Mammary microvascular endothelial cell (primary cell): ENCODE measurements around a stretch of chr2.

DNA sequence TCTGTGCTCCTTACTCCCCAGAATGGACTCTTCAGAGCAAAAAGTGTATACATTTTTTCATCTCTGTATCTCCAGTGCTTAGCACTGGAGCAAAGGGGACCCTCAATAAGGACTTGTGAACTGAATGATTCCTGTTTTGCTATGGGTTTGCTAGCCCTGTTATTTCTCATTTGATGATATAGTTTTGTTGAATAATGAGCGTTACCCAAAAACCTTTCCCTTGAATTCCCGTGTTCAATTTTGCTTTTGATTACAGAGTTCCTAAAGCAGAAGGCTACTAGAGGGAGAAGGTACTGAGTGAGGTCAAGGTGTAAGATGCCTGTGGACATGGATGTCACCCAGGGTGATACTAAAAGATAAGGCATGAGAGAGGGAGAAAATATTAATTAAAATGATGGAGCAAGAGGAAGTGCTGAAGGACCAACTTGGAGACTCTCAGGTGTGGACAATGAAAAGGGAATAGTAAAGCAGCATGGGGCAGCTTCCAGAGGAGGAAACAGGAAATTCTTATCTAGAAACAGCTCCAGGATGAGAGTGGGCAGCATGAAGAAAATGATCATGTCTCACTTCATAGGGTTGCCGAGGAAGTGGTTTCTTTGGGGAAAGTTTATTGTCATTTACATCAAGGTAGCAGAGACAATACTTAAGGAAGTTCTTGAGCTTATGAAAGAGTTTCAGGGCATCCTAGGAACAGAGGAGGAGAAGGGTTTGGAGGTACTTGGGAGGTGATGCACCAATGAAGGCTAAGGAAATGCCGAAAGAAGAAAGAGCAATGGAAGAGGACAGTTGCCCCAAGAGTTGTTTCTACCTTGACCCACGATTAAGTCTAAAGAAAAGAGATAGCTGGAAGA is 546.7 kb downstream of the PARD3B start:
- RAMPAGE, long total RNA = no peak

- RAMPAGE, long total RNA = no peak
Measured at GRCh38 chr2:205568297-205568803, 114.0 kb upstream of the NRP2 start.

GRCh38 chr2:205683600-205684715 is 1.7 kb downstream of the NRP2 start:
- RAMPAGE, long total RNA = no peak

GRCh38 chr2:205686144-205686422 is 3.8 kb downstream of the NRP2 start:
- RAMPAGE, long total RNA = no peak

GRCh38 chr2:205688727-205689125 is 6.4 kb downstream of the NRP2 start:
- RAMPAGE, long total RNA = no peak

DNA sequence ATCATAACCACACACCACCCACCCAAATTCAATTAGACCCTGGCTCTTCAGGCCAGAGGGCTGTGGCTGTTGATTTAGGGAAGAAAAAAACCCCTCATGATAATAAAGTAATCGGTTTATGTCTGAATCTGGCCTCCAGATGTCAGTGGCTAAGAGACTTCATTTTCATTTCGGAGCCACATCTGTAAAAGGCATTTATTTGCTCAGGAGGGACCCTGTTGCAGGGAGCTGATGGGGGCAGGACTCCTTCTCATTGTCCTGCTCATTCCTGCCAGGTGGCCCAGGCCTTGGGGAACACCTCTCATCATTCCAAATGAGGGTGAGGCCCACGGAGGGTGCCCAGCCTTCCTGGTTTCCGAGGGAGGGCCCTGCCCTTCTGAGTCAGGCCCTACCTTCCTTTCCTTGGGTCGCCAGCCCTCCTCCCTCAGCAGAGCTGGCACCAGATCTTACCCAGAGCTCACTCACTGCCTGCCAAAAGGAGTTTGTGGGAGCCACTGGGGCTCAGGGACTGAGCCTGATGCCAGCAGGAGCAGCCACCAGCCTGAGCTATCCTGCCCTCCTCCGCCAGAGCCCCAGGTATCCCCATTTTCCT is 63.9 kb downstream of the NRP2 start:
- RAMPAGE, long total RNA = no peak

DNA sequence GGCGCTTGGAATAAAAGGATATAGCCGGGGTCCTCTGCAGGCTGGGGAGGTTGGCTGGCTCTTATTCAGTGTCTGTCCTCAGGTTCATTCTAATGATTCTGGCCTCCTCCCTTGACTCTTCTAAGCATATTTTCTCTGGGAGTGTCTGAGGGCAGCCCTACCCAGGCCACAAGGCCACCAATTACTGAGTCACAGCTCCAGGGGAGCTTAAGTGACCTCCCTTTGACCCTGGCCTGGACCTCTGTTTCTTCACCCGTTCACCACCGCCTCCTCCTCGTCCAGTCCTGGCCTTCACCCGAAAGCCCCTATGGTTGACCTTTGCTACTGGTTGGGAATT is 72.5 kb downstream of the NRP2 start:
- RAMPAGE, long total RNA = no peak

- RAMPAGE, long total RNA = no peak
Measured at GRCh38 chr2:205769836-205770360, 87.6 kb downstream of the NRP2 start.

DNA sequence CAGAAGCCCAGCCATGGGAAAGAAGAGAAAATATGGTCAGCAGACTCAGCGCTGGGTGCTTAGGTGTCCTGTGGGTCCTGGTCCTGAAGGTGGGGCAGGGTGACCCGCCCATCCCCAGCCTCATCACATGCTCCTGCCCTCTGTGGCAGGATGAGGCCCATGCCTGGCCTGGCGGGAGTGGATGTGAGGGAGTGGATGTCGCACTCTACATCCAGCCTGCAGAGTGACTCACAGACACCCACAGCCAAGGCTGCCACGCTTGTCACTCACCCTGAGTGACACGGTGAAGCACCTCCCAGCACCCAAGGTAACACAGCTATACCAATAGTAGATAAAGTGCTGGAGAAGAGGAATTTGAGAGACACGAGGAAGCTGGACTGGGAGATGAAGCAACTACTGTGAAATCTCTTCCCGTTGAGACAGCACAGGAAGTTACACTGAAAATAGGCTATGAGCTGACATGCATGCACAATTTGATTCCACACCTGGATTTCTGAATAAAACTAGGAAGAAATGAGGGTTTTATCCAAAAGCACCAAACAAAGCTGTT is 141.4 kb downstream of the INO80D start:
- RAMPAGE, long total RNA = no peak

DNA sequence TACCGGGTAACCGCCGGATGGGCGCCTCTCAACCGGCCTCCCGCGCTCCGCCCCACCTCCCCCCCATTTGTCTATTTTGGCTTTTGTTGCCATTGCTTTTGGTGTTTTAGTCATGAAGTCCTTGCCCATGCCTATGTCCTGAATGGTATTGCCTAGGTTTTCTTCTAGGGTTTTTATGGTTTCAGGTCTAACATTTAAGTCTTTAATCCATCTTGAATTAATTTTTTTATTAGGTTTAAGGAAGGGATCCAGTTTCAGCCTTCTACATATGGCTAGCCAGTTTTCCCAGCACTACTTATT is 32.4 kb upstream of the ADAM23 start:
- RAMPAGE, long total RNA = no peak

GRCh38 chr2:206526185-206526553 is 82.8 kb downstream of the ADAM23 start:
- RAMPAGE, long total RNA = no peak

GRCh38 chr2:207131581-207132091 is 34.1 kb downstream of the KLF7 start:
- RAMPAGE, long total RNA = no peak

DNA sequence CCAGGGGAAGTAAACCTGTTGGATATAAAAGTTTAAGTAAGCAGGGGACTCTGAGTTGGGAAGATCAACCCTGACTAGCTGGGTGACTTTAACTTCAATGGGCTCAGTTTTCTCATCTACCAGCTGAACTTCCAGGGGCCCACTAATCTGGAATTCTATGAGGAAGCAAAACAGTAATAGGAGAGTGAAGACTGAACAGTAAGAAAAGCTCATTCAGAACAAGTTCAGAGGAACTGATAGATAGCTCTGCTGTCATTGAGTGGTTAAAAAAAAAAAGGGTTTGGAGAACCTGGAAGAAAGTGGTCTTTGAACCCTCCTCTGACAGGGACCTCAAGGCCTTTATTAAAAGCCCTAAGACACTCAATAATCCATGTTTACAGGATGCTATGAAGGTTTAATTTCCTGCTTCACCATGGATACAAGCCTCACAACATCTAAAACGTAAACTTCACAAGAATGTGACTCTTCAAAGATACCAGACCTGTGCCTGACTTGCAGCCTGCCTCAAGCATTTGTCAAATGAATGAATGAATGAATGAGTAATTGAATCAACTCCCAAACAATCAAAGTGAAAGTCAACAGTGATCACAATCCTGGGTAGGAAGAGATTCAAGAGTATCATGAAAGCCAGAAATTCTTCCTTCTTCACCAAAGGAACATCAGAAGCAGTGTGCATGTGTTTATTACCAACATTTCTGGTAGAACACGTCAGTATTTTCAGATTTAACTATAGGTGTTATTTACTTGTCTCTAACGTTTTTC is 30.5 kb downstream of the KLF7 start:
- RAMPAGE, long total RNA = no peak

- RAMPAGE, long total RNA = no peak
Measured at GRCh38 chr2:207157884-207158255, 7.9 kb downstream of the KLF7 start.

DNA sequence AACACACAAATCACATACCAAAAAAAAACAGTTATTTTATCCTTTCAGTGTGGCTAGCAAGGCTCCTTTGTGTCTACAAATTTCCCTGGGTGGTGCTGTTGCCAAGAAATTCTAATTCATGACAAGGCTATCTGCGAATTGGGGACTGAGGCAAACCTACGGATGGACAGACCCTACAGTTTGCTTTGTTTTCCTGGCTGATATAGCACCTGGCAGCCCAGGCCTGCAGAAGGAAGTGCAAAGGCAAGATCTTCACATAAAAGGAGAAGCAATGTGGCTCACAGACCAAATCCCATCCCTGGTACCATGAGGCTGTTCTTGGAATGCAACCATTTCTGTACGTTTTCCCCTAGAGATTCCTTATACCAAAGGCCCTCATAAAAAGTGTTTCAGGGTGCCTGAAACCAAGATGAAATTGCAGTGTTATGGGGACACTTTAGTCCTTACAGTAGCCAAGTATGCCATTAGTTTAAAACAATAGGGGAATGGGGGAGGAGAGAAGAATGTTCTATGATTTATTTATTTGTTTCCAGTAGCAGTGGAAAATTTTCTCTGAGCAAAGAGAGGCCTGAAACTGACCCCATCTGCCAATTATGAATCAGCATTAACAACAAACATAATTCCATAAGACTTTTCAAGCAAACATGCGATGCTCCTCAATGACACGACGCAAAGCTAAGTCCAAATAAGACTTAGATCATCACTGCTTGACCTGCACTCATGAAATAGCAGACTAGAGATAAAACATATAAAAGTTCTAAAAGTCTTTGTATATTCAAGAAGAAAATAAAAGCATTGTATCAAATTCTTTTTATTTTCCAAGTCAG is 4.2 kb downstream of the KLF7 start:
- RAMPAGE, long total RNA = no peak

DNA sequence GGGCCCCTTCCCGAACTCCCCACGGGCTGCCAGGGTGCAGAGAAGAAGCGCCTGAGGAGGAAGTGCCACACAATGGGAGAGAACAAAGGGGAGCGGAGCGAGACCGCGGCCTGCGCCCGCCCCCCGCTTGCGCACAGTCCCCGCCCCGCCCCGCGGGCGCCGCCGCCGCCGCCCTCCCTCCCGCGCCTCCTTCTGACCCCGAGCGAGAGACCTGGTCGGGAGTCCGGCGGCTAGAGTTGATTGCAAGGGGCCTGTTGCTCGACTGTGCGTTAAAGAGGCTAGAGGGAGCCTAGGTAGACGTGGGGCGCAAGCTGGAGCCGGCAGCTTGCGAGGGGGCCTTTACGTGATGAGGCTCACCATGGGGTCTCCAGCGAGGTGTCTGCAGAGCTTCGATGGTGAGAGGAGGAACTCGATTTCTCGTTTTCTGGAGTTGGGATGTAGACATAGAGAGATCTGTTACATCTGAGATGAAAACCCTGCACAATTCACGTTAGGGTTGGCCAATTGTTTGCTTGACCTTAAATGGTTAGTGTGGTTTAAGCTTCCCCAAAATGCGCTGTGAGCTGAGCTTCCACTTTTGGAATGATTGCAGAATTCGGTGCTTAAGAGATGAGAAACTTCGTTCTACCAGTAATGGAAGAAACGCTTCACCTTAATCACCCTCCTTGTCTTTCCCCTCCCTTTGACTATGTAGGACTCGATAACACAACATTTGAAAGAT is 1.2 kb upstream of the KLF7 start:
- RAMPAGE, long total RNA = no peak

- RAMPAGE, long total RNA = no peak
Measured at GRCh38 chr2:207229017-207229535, 63.3 kb upstream of the KLF7 start.

DNA sequence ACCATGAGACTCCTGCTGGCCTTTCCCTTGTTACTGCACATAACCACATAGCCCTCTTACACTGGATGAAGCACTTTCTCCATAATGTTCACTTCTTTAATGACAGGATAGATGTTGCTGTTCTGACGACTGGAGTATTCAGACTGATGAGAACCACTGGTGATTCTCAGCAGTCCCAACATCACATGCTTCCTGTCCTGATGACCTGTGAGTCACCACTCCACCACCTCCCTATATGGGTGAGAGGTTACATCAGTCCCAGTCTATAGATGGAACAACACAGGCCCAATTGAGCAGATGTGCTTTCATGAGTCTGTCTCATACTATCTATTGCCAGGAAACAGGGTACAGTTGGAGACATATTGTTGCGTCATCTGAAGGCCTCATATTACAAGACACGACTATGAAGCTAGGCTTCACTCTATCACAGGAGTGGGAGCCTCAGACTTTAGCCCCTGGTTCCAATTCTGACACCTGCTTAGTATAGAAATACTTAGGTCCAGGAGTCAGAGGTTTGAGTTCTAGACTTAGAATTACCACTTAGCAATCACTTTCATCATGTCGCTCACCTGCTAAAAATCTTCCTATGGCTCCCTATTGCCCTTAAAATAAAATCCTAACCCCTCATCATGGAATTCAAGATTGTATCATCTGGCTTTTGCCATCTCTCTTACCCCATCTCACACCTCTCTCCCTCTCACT is 145.8 kb upstream of the KLF7 start:
- RAMPAGE, long total RNA = no peak

GRCh38 chr2:207337098-207337506 is 171.4 kb upstream of the KLF7 start:
- RAMPAGE, long total RNA = no peak

DNA sequence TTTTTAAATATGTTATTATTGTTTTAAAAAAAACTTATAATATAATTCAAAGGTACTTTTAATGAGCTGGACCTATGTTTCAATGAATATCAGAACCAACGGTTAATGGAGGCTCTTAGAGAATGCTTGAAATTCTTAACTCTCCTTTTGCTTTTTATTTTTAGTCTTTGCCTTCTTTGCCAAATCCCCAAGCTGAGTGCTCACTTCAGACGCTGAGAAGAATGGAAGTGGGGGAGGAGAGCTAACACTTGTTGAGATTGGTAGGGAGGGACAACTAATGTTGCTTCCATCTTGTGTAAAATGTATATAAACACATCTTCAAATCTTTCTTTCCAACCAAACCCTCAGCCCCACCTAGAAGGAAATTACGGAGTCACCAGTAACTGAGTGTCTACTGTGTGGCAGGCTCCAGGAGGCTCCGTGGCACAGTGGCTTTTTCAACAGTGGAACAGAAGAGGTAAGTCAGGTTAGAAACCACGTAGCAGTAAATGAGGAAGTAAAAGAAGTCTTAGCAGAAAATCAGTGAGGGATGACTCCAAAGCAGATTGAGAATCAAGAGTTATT is 45.2 kb upstream of the CREB1 start:
- RAMPAGE, long total RNA = no peak